ENCODE measurements around a stretch of chrX.

GRCh38 chrX:261905-262415 lies 19.2 kb upstream of the PLCXD1 start:
- PRO-cap: bidirectional peak, plus-strand start at chrX:262054, minus-strand start at chrX:261615
- RRBS: no CpG with 5 or more reads among the region's 14 CpGs

- PRO-cap: no peak
- RRBS: 91% methylated on average over 12 of the region's 28 CpGs
Measured at GRCh38 chrX:274910-275721, 6.1 kb upstream of the PLCXD1 start.

GRCh38 chrX:308966-309564 lies 9.5 kb downstream of the GTPBP6 start:
- PRO-cap: no peak
- RRBS: no CpG with 5 or more reads among the region's 24 CpGs

DNA sequence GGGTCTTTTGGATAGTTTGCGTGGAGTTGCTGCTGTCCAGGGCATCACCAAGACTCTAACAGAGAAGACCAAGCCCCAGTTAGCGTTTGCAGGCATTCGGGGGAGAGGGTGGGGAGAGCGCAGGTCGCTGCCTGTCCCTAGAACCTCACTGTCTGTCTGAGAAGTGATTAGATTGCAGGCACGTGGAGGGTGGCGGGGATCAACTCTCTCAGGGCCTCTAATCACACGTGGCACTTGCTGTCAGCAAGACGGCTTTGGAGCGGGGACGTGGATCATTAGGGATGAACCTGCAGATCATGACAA lies 85.3 kb upstream of the SHOX start:
- PRO-cap: no peak
- RRBS: no CpG with 5 or more reads among the region's 11 CpGs

DNA sequence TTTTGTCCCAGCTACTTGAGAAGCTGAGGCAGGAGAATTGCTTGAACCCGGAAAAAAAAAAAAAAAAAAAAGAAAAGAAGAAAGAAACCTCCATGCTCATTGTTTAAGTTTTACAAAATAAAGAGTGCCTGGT lies 215 bp downstream of the CRLF2 start:
- PRO-cap: no peak
- RRBS: no CpG with 5 or more reads among the region's 1 CpG

GRCh38 chrX:1273884-1274367 lies 5.3 kb downstream of the CSF2RA start:
- PRO-cap: no peak
- RRBS: no CpG with 5 or more reads among the region's 14 CpGs

DNA sequence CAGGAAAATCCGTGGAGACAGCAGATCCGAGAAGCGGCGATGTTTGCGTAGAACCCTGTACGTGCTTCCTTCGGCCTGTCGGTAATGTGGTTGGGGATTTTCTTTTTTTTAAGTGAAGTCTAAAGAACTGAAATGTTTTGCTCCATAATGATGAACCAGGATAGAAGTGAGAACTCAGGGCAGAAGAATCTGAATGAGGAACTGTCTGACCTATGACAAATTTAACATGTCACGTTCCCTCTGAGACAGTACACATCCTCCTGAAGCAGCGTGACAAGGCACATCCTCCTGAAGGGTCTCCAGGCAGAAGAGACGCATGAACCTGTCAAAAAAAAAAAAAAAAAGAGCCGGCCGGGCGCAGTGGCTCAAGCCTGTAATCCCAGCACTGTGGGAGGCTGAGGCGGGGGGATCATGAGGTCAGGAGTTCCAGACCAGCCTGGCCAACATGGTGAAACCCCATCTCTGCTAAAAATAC lies 6.2 kb downstream of the CSF2RA start:
- PRO-cap: no peak
- RRBS: no CpG with 5 or more reads among the region's 15 CpGs

GRCh38 chrX:1354809-1355870 lies 18.6 kb downstream of the IL3RA start:
- PRO-cap: no peak
- RRBS: 28% methylated on average over 3 of the region's 10 CpGs

- PRO-cap: no peak
- RRBS: no CpG with 5 or more reads among the region's 13 CpGs
Measured at GRCh38 chrX:1537422-1537918, 485 bp upstream of the P2RY8 start.

DNA sequence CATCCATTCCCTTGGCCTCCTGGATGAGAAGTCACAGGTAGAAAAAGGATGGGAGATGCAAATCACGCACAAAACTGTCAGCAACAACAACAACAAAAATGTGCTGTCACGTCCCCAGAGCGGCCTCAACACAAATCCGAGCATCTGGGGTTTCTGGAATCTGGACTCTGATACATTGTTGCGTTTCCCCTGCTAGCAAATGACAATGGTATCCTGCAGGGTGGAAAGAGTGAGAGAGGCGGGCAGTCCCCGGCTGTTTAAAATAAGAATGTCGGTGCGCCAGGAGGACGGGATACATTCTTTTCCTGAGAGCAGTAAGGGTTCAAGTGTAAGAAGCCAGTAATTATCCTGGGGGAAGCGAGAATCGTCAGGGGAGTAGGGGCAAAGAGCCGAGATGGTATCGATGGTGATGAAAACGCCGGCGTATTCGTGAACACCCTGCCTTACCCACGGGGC lies 310.2 kb downstream of the ASMT start:
- PRO-cap: no peak
- RRBS: no CpG with 5 or more reads among the region's 19 CpGs

DNA sequence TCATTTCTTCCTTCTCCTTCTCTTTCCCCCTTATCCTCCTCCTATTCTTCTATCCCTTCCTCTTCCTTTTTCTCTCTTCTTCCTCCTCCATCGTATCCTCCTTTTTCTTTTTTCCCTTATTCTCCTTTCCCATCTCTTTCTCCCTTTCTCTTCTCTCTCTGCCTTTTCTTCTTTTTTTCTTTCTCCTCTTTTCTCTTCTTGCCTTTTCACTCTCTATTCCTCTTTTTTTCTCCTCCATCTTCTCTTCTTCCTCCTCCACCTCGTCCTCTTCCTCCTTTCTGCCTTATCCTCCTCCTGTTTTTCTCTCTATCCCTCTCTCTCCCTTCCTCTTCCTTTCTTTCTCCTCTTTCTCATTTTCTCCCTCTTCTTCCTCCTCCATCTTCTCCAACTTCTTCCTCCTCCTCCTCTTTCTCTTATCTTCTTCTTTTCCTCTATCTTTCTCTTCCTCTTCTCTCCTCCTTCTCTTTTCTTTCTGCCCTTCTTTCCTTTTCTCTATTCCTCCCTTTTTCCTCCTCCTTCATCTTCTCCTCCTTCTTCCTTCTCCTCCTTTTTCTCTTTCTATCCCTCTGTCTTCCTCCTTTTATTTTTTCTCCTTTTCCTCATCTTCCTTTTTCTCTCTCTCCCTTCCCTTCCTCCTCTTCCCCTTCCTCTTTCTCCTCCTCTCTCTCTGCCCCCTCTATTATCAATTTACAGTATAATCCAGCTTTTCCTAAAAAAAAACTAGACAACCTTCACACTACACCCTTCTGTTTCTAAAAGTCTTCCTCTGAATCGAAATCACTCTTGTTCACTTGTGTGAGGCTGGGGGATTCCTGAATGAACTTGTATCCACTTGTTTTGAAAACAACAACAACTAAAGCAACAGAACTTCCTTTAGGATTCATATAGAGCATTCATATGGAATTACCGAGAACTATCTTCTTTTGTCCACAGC lies 269.0 kb downstream of the DHRSX start:
- PRO-cap: no peak
- RRBS: no CpG with 5 or more reads among the region's 4 CpGs

- PRO-cap: bidirectional peak, plus-strand start at chrX:2320845, minus-strand start at chrX:2320610
- RRBS: no CpG with 5 or more reads among the region's 24 CpGs
Measured at GRCh38 chrX:2320454-2321376, 180.1 kb downstream of the DHRSX start.

DNA sequence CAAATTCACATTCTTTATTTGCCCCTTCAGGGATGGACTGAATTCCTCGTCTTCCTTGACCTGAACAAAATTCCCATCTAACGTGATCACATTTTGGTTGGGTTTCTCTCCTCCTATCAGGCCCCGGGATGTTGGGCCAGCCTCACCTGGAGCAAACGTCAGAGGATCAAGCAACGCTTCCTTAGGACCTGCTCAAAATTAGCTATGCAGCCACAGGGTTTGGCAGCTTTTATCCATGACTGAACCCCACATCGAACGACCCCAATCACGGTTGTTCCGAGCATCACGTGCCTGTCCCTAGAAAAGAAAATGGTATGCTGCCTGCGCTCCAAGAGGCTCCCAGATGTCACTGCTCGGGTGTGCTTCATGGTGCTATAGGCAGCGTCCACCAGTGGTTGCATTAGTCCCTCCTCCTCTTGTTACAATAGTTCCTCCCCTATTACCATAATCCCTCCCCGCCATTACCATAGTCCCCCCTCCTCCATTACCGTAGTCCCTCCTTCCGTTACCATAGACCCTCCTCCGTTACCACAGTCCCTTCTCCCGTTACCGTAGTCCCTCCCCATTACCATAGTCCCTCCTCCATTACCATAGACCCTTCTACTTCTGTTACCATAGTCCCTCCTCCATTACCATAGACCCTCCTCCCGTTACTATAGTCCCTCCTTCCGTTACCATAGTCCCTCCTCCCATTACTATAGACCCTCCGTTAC lies 129.9 kb downstream of the DHRSX start:
- PRO-cap: no peak
- RRBS: no CpG with 5 or more reads among the region's 22 CpGs

GRCh38 chrX:2382575-2383928 lies 117.7 kb downstream of the DHRSX start:
- PRO-cap: no peak
- RRBS: no CpG with 5 or more reads among the region's 6 CpGs

GRCh38 chrX:2962131-2962847 lies 1.9 kb downstream of the ARSL start:
- PRO-cap: no peak
- RRBS: no CpG with 5 or more reads among the region's 15 CpGs

DNA sequence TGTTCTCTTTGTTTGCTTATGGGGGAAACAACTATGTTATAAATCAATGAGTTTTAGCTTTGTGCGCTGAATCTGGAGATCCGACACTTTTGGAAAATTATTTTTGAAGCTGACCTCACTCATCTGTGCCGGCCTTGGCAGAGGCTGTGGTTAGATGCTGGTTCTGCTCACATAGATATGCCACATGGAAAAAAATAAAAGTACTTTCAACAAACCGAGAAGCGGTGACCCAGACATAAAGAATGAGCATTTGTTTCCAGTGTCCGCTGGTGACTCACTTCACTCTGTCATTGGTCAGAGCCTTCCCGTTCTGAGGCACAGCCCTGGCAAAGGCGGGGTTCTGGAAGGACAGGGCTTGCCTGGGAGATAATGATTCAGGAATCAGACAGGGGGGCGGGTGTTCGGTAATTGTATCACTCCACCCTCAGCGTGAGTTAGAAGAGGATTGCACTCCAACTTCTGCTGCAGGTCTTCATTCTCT lies 172.4 kb upstream of the MXRA5 start:
- PRO-cap: no peak
- RRBS: no CpG with 5 or more reads among the region's 11 CpGs

GRCh38 chrX:6534266-6534708 lies 631 bp downstream of the VCX3A start:
- PRO-cap: no peak
- RRBS: no CpG with 5 or more reads among the region's 25 CpGs

DNA sequence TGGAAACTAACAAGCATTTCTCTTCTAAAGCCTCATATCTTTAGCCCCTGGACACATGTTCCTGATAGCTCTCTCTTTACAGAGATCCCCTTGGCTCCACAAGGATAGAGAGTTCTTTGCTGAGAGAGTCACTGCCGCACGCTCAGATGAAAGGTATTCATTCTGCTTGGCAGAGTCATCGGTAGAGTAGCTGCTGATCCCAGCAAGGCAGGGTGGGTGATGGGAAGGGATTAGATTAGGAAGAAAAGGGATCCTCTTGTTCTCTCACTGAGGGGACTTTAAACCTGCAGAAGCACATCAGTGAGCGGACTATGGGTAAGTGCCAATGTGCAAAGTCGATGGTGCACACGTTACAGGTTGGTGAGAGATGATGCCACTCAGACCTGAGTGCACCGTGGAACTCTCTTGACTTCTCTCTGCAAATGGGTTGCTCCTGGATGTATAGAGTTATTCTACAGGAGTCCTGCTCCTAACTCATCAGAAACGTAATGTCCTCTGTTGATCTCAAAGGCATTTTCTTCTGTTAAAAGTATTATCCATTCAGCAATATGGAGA lies 135.1 kb upstream of the STS start:
- PRO-cap: no peak
- RRBS: no CpG with 5 or more reads among the region's 8 CpGs

- PRO-cap: no peak
- RRBS: no CpG with 5 or more reads among the region's 11 CpGs
Measured at GRCh38 chrX:9164482-9165311, 130.8 kb upstream of the FAM9B start.

- PRO-cap: no peak
- RRBS: no CpG with 5 or more reads among the region's 6 CpGs
Measured at GRCh38 chrX:9456363-9457023, 8.4 kb upstream of the TBL1X start.

Data from Caco-2 (cell line).